Colon Carcinoma Metastatic in the Brain (tissue), 2 donors: Measurements from ENCODE around the genes PLCD4 and FEV.

DNA sequence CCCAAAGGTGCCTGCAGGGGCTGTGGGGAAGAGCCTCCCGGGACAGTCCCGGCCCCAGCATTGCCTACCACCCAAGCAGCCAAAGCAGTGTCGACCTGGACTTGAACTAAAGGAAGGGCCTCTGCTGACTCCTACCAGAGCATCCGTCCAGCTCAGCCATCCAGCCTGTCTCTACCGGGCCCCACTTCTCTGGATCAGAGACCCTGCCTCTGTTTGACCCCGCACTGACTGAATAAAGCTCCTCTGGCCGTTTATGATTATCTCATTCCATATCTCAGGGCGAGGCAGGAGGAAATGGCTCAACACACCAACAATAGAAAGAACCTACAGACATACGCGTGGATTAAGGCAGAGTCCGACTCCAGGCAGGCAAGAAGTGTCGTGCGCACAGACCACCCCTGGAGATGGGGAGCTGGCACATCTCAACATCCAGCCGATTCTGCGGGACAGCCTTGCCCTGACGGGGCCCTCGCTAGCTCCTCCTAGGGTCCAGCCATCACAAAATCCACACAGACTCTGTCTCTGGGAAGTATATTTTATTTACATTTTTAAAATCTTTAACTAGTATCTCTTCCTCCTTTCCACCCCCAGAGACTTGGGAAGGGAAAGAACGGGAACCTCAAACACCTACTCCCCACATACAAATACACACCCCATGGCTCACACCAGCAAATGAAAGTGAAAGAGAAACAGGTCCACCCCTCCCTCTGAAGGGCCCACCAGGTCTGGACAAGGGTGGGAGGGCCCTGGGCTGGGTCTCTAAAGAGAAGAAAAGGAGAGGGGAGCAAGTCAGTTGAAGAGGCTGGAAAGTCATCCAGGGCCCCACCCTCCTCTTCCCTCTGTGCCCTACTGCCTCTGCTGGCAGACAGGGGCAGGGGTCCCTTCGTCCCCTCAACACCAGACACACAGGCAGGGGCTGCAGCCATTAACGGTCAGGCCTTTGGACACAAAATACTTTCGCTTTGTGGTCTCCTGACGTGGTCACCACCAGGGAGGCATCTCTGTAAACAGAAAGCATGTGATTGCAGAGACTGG, 3.1 kb downstream of the GPBAR1 start:
- PRO-cap, 2 experiments = no peak in any of the 2 experiments

DNA sequence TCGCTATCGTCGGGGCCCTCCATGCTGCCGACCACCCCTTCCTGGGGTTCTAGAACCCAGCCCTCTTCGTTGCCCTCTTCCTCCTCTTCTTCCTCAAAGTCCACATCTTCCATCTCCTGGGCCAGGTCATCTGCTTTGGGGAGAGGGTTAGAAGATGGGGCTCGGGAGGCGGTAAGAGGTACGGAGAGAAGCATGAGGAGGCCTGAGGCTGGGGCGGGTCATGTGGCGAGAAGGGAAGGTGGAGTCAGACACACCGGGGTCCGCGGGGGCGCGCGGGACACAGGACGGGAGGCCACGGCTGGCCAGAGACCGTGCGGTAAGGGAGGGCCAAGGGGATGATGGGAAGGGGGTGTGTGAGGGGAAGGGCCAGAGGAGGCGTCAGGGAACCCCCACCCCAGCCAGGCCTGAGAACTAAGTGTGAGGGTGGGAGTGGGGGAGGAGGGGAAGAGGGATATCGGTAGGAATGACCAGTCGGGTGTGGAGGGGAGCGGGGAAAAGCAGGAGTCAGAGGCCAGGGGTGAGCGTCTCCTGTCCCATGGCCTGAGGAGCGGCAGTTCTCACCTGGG, 449 bp downstream of the AAMP start:
- PRO-cap, 2 experiments = no peak in any of the 2 experiments

DNA sequence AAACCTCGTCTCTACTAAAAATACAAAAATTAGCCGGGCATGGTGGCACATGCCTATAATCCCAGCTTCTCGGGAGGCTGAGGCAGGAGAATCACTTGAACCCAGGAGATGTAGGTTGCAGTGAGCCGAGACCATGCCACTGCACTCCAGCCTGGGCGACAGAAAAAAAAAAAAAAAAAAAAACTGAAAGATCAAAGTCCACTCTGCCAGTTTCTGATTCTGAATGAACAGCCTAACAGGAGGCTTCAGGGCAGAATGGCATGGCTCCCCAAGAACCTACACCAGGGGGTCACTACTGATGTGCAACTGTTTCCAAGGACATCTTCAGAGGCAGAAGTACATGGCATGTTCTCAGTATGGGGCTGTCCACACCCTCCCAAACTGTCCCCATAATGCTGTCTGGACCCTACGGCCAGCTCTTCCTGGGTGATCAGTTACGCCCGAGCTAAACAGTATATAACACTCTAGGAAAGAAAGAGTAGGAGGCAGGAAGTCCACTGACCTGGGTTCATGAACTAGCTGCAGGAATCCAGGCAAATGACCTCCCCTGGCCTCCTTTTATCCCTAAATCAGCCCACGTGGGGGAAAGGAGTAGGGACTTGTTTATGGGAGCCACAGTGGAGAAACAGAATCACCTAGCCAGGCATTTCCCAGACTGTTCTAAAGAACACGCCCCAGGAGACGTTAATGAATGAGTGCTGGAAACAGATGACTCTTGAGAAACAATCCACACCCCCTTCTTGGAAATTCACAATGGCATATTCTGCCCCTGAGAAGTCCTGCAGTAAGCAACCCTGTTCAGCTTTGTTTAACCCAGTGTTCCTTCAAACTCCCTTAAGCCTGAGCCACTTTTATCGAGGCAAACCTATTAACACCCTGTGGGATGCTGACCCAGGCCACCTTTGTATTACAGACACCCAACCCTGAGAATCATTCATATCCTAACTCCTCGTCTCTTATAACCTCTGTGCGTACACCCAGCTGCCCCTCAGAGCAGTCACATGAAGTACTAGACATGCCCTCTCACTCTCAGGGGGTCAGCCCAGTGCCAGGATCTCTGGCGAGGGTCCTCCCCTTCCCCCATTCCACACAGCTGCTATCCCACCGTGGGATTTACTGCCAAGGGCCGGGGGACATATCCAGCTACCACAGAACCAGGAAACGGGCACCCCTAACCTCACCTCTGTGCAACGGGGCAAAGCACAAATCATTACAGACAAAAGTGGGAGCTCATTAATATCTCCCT, 2.4 kb downstream of the TMBIM1 start:
- PRO-cap, 2 experiments = peak in 2 of 2 experiments; most common plus-strand start position 253 of the sequence (in 2); most common minus-strand start position 662 of the sequence (in 2)

- PRO-cap, 2 experiments = peak in 1 of 2 experiments; most common plus-strand start chr2:218312577 (in 1); most common minus-strand start chr2:218312424 (in 1)
Observed at GRCh38 chr2:218312290-218312699, 20.0 kb upstream of the TMBIM1 start.

GRCh38 chr2:218369238-218369864, 12.7 kb downstream of the CATIP start:
- PRO-cap, 2 experiments = no peak in any of the 2 experiments

DNA sequence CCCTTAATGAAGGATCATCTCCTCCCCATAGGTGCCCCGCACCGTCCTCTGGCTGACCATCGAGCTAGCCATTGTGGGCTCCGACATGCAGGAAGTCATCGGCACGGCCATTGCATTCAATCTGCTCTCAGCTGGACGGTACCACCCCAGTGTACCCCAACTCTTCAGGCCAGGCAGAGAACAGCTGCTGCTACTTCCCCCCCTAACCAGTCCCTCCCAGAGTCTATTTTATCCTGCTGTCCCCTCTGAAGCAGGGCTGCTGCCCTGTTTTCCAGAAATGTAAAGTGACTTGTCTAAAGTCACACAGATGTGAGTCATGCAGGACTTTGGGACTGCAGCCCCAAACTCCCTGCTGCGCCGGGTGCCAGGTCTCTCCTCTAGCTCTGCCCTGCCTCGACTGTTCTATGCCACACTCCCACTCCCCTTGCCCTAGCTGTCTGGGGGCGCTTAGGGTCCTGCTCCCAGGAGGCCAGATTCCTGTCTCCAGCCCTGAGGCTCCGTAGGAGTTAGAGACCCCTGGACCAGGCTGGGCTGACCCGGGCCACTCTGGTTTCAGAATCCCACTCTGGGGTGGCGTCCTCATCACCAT, 4.6 kb downstream of the SLC11A1 start:
- PRO-cap, 2 experiments = no peak in any of the 2 experiments

GRCh38 chr2:218391059-218391663, 8.5 kb upstream of the CTDSP1 start:
- PRO-cap, 2 experiments = no peak in any of the 2 experiments

- PRO-cap, 2 experiments = no peak in any of the 2 experiments
Observed at GRCh38 chr2:218393842-218394754, 5.6 kb upstream of the CTDSP1 start.

DNA sequence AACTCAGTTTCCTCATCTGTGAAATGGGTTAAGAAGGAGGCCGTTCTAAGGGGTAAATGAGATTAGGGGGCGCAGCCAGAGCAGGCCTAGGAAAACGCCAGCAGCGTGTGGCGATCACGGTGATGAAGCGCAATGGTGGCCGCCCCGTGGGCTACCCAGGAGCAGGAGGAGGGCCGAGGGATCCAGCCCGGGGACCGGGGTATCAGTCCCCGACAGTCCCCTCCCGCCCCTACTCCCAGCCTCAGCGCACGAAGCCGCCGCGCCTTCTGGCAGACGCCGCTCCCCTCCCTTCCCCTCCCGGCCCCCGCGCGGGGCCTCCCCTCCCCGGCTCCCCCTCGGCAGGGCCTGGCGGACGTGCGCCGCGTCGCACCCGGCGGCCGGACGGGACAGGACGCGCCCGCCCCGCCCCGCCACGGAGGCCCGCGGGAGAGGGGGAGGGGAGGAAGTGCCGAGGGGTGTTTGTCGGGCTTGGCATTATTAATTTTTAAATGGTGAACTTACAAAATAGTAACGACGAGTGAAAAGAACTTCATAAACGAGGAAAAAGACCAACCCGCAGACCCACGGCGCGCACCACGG, 1.3 kb upstream of the CTDSP1 start:
- PRO-cap, 2 experiments = peak in 2 of 2 experiments; most common plus-strand start position 373 of the sequence (in 1); most common minus-strand start position 268 of the sequence (in 2)

DNA sequence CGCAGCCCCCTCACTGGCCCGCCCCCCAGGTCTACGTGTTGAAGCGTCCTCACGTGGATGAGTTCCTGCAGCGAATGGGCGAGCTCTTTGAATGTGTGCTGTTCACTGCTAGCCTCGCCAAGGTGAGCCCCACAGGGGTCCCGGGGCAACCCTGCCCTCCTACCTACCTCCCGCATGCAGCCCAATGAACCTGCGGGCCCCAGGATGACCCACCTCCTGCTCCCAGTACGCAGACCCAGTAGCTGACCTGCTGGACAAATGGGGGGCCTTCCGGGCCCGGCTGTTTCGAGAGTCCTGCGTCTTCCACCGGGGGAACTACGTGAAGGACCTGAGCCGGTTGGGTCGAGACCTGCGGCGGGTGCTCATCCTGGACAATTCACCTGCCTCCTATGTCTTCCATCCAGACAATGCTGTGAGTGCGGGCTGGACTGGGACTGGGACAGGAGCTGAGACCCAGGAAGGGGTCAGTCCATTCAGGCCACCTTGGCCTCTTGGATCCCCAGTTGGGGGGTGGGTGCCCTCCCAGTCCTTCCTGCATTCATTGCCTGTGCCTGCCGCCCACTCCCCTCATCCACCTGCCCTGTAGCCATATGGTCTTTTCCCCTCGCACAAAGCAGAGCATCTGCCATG, 3.5 kb downstream of the CTDSP1 start:
- PRO-cap, 2 experiments = no peak in any of the 2 experiments

DNA sequence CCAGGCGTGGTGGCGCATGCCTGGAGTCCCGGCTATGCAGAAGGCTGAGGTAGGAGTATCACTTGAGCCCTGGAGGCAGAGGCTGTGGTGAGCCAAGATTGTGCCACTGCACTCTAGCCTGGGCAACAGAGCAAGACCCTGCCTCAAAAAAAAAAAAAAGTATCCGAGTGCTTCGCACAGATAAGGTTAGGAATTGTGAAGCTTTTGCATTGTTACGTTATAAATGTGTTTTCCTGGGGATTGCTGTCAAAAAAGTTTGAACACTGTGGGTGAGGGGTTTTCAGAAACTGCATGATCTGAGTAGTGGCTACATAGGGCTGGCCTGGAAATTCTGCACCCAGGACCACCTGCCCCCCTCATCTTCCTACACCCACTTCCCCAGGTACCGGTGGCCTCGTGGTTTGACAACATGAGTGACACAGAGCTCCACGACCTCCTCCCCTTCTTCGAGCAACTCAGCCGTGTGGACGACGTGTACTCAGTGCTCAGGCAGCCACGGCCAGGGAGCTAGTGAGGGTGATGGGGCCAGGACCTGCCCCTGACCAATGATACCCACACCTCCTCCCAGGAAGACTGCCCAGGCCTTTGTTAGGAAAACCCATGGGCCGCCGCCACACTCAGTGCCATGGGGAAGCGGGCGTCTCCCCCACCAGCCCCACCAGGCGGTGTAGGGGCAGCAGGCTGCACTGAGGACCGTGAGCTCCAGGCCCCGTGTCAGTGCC, 4.4 kb downstream of the CTDSP1 start:
- PRO-cap, 2 experiments = no peak in any of the 2 experiments

- PRO-cap, 2 experiments = peak in 1 of 2 experiments; most common plus-strand start chr2:218570129 (in 1); most common minus-strand start chr2:218569924 (in 1)
Observed at GRCh38 chr2:218569567-218570303, 1.1 kb downstream of the CNOT9 start.

- PRO-cap, 2 experiments = no peak in any of the 2 experiments
Observed at GRCh38 chr2:218607282-218608273, at the start of gene PLCD4. Gene PLCD4 (plus strand): TSS chr2:218607899.

- PRO-cap, 2 experiments = no peak in any of the 2 experiments
Observed at GRCh38 chr2:218661228-218662211, 2.0 kb downstream of the BCS1L start.

- PRO-cap, 2 experiments = no peak in any of the 2 experiments
Observed at GRCh38 chr2:218664709-218665247, 5.3 kb downstream of the BCS1L start.

- PRO-cap, 2 experiments = no peak in any of the 2 experiments
Observed at GRCh38 chr2:218834635-218835202, 24.9 kb upstream of the WNT6 start.

DNA sequence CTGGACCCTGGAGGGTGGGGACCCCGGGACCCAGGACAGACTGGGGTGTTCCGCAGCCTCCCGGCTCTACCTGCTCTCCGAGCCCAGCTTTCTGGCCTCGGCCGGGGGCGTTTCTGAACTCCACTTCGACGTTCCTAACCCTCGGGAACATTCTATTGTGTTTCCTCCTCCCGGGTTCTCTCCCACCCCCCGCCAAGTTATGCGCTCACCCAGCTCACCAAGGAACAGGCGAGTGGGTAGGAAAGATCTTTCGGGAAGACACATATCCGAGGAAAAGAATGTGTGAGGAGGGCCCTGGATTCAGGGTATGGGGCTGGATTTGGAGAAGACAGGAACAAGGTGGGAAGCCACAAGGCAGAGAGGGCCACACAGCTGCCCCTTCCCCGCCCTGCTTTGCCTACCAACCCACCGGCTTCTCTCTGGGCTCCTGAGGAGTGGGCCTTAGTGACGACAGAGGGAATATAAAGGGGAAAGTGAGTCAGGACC, 582 bp downstream of the WNT6 start:
- PRO-cap, 2 experiments = no peak in any of the 2 experiments

DNA sequence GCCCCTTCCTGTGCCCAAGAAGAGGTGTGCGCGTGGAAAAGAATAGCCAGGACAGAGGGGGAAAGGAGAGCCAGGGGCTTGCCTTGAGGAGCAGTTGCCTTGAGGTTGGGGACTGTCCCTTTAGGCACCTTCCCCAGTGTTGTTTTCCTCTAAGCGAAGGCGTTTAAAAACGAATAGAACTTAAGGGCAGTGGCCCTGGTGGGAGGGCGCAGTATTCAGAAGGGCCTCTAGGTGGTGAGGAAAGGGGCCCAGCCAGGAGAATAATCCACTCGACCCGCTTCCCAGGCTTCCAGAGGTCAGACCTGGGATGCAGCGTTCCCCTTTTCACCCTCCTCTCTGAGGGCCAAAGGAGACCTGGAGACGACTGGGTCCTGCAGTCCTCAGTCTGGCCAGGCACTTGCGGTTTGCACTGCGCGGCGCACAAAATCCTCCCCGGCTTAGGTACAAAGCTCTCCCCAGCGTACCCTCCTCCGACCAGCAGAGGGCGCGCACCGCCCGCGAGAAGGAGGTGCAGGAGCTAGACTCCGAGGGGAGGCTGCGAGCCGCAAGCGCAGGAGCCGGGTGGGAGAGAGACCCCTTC, 5.2 kb downstream of the FEV start:
- PRO-cap, 2 experiments = no peak in any of the 2 experiments

- PRO-cap, 2 experiments = no peak in any of the 2 experiments
Observed at GRCh38 chr2:218984844-218985968, at the start of gene FEV. Gene FEV (minus strand): TSS chr2:218985184.

DNA sequence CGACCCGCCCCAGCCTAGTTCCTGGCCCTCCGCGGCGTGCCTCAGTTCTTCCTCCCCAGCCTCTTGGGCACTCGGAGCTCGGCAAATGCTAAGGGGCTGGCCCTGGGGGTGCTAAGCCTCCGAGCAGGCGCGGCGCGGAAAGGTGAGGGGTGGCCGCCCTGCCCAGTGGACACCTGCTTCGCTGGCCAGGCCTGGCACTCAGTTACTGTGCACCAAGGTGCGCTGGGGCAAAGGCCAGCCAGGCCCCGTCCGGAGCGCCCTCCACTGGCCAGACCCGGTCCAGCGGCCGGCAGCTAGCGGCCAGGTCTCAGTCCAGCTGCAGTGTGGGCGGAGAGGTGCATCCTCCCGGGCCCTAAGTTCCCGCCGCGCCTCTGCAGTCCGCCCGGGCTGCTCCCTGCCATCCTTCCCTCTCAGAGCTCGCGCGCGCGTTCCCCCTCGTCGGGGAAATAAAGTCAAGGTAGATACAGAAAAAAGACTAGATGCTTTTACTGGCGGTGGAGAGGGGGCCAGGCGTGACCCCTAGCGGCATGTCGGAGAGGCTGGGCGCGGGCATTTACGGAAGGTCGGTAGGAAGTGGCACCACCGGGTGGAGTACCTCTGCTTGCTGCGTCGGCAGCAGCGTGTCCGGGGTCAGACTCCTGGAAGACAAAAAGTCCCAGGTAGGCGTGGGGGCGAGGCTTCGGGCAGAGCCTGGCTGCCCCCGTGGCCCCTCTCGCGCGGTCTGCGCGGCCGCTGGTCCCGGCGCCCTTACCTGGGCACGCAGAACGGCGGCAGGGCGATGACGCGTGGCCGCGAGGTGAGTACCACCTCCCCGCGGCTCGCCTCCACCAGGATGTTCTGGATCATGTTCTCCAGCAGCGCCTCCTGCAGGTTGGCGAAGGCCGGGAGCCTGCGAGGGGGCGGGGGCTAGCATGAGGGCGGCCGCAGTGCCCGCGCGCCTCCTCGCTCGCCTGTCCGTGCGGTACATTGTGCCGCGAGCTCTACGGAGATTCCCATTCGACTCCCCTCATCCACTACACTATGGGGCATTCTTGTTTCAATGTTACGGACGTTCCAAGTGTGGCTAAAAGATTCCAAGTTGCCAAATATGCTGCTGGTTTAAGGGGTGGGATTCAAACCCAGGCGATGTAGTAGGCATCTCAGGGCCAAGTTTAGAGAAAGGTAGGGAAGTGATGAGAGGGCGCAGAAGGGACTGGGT, 9.6 kb upstream of the CRYBA2 start:
- PRO-cap, 2 experiments = peak in 2 of 2 experiments; most common plus-strand start position 310 of the sequence (in 1); most common minus-strand start position 723 of the sequence (in 2)